ENCODE data around the gene DBT.

DNA sequence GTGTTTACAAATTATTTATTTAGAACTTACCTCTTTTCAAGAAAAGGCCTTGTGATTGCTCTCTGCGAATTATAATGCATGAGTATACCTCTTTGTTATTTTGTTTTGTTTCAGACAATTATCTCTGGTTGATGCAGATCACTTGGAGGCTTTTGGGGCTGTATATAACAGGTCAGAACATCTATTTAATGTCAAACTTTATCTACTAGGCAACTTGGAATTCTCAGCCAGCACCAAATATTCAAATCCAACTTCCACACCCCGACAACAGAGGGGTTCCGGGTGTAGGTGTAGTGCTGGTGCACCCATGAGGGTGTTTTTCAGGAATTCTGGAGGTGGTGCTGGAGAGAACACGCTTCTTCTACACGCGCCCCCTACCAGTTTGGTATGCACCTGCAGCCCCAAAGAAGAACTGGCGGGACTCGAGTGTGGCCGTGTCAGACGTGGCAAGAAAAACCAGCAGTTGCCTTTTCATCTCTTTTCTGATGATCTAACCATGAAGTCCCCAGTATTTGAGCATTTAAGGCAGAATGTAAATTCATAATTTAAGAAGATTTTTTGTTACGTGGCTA is 575 bp upstream of the TLCD4 start:
- PRO-cap: unidirectional peak, plus-strand start at position 404 of the sequence
- RAMPAGE, long total RNA, 4 experiments: no peak in any of the 4 experiments

DNA sequence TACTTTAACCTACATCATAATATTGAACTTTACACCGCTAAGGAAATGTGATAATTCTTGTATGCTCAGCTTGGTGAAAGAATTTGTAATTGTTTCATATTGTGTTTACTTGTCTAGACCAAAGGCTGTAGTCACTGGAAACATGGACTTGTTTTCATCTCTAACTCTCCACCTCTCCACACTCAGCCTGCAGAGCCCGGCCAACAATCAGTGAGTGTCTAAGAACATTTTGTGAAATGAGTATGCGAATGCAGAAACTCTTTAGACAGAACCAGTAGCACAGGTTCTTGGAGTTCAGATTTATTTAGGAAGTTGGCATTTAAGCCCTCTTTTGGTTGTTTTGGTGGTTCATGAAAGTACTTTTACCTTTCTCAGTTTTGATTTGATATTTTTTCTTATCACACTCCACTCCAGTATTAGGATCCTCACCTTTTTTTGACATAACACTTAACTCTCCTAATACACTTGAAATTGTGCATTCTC is 3.2 kb upstream of the RWDD3 start:
- PRO-cap: no peak
- RAMPAGE, long total RNA, 4 experiments: no peak in any of the 4 experiments

DNA sequence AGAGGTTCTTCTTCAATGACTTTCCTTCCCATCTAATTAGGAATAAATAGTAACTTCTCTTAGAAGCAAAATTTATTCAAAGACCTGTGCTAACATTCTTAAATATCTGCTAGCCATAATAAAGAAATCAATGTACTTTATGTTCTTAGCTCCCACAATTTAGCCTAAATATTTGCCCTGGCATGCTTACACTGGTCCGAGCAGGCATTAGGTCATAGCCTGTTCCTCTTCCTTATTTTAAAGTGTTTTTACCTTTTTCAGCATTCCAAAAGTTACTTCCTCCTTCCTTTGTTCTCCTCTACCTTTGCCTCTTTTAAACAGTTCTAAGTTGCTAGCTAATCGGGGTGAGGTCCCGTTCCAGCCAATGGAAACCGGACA is 721.4 kb downstream of the RWDD3 start:
- PRO-cap: no peak
- RAMPAGE, long total RNA, 4 experiments: no peak in any of the 4 experiments

GRCh38 chr1:96425463-96425852 is 296.1 kb upstream of the PTBP2 start:
- PRO-cap: no peak
- RAMPAGE, long total RNA, 4 experiments: no peak in any of the 4 experiments

DNA sequence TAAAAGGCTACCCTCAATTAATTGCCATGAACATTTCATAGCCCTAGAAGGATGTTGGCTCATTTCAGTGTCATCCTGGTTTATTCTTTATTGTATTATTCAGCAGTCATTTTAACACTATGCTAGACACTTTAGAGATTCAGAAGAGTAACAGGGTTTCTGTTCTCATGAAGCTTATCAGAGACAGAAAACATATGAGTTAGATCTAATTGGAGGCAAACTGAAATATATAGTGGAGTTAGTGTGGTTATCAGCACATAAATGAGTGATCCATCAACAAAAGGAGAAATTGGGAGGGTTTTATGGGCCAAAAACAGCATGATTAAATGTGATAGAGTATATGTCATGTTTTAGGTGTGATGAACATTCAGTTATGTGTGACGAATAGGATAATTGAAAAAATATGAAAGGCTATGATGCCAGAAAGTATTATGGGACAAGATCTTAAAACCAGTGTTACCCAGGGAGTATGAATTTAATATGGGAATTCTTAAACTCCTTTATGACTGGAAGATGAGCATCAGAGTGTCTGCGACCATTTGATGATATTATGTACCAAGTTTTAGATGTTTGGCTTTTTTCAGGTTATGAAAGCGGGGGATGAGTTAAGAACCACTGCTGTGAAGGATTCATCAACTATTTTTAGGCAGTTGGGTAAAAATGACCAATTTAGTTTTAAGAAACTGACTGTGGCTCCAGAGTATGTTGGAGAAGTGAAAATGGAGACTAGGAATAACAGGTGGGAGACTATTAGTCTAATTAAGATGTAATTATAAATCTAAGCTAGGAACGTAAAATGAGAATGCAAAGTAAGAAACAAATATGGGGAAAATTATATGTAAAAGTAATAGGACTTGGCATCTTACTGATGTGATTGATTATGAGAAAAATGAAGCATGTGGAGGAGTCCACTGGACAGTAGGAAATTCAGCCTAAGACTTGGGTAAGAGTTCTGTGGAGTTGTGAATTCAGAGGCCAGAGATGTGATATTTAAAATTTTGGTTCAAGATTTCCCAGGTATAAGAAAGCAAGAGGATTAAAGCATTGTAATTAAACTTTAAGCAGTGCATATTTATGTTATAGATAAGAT is 73.3 kb downstream of the PTBP2 start:
- PRO-cap: no peak
- RAMPAGE, long total RNA, 4 experiments: no peak in any of the 4 experiments

- PRO-cap: no peak
- RAMPAGE, long total RNA, 4 experiments: no peak in any of the 4 experiments
Measured at GRCh38 chr1:97130543-97131047, 409.0 kb downstream of the PTBP2 start.

- PRO-cap: no peak
- RAMPAGE, long total RNA, 4 experiments: no peak in any of the 4 experiments
Measured at GRCh38 chr1:97800495-97801127, 120.2 kb downstream of the DPYD start.

DNA sequence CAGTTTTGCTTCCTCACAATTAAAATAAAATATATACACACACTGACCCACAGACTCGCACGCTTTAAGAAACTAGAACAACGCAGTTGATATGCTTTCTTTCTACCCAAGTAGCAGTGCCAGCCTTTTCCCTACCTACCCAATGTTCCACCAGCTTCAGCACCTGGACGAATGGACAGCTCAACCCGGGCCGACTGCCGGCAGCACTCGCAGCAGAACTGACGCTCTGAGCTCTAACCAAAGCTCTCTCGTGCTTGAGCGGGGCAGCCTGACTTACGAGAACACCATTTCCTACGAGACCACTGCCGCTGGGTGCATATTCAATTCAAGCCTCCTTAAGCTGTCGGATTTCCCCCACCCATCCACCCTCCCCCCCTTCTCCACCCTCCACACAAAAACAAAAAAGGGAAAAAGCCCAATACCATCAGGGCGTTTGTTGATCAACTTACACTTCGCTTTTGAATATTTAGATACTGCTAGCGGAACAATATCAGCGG is 127.4 kb upstream of the DPYD start:
- PRO-cap: no peak
- RAMPAGE, long total RNA, 4 experiments: no peak in any of the 4 experiments

- PRO-cap: no peak
- RAMPAGE, long total RNA, 4 experiments: no peak in any of the 4 experiments
Measured at GRCh38 chr1:98054169-98054710, 133.4 kb upstream of the DPYD start.

- PRO-cap: no peak
- RAMPAGE, long total RNA, 4 experiments: no peak in any of the 4 experiments
Measured at GRCh38 chr1:98661406-98661525, 255 bp upstream of the SNX7 start.

DNA sequence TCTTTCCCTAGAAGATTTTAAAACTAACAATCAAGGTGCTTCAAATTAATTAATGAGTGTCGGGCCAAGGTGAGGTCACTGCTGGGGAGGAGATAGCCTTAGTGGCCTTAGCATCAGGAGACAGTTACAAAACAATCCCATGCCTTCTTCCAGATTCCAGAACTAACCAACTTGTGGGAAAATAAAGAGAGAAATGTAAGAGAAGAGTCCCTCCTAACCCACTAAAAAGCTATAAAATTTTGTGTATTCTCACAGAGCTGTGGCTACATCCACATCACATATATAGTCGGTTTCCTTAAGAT is 83.0 kb upstream of the PALMD start:
- PRO-cap: no peak
- RAMPAGE, long total RNA, 4 experiments: no peak in any of the 4 experiments

DNA sequence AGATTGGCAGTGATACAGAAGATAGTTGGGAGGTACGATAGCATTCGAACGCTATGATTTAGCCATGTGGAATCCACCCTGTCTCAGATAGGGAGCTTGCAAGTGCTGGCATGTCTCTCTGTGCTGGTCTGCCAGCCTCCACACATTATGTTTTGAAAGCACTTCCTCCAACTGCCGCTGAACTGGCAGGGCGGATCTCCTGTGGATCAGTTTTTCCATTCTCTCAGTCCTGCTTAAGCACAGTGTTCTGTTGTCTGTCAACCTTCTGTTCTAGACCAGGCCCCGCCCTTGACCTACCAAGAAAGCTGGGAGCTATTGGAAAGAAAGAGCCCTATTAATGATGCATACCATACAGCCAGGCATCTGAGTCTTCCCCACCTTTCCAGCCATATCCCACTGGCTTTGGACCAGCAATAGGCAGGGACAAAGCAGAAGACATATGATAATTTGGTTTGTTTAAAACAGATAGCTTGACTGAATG is 65.4 kb upstream of the PALMD start:
- PRO-cap: unidirectional peak, minus-strand start at position 130 of the sequence
- RAMPAGE, long total RNA, 4 experiments: no peak in any of the 4 experiments

DNA sequence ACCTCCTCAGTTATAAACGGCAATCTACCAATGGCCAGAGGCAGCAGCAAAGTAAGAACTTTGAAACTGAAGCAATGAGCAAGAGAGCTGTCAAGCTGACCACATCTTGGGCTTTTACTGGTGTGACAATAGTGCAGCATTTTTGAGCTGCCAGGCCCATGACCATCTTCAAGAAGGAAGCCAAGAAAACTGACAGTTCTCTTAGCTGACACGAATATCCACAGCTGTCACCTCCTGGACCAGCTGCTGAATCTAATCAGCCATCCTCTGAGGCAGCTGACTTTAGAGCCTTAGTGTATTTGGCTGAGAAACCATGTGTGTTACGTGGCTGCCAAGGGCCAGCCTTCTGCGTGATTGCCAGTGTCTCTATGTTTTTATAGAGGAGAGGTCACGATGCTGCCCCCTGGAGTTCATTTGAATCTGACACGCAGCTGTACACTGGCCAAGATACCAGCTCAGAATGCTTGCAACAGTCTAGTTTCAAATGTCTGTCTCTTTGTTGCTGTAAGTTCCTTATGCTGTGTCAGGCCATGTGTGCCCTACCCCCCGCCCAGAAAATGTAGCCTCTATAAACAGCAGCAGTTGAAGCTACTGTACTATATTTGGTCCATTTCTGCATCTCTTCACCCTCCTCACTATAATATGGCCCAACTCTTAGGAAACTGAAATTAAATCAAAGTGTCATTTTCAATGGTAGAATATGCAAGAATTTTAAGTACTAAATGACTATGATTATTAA is 39.7 kb downstream of the PALMD start:
- PRO-cap: unidirectional peak, minus-strand start at position 254 of the sequence
- RAMPAGE, long total RNA, 4 experiments: no peak in any of the 4 experiments

DNA sequence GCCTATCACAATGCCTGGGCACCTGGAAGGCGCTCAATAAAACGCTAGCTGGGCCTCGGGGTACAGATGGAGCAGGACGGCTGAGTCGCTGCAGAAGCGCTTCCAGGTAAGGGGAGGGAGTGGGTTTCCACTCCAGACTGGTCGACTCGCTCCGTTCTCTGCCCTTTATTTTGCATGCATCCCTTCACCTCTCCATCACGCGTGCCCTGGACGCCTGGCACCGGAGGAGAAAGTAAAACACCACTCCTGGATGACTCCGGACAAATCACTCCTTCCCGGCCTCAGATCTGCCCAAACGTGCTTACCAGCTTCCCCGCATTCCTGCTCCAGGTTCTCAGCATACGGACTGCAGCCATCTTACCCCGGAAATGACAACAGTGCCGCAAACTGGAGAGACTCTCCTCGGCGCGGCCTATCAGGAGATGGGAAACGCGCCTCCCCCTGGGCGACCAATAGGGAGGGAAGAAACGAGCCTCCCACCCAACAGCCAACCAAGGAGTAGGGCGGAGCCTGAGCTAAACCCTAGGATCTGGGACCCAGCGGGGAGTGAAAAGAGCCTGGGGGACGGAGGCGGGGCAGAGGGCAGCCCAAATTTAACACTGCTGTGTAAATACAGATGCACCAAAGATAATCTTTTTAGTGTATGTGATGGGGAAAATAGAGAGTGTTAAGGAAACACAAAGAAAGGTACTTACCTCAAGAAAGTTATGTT is at the start of gene DBT:
TSS of gene DBT (minus strand) at position 370 of the 712 bp plus-strand sequence.
- PRO-cap: unidirectional peak, minus-strand start at position 139 of the sequence; bidirectional peak, plus-strand start at position 518 of the sequence, minus-strand start at position 369 of the sequence
- RAMPAGE, long total RNA, 4 experiments: start-site peak on the minus strand in 3 of 4 experiments, centred at positions 364 to 370 of the sequence, 53 to 87 reads per replicate

DNA sequence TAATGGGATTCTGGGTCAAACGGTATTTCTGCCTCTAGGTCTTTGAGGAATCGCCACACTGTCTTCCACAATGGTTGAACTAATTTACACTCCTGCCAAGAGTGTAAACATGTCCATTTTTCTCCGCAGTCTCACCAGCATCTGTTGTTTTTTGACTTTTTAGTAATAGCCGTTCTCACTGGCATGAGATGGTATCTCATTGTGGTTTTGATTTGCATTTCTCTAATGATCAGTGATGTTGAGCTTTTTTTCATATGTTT is 53.5 kb downstream of the CDC14A start:
- PRO-cap: no peak
- RAMPAGE, long total RNA, 4 experiments: no peak in any of the 4 experiments

DNA sequence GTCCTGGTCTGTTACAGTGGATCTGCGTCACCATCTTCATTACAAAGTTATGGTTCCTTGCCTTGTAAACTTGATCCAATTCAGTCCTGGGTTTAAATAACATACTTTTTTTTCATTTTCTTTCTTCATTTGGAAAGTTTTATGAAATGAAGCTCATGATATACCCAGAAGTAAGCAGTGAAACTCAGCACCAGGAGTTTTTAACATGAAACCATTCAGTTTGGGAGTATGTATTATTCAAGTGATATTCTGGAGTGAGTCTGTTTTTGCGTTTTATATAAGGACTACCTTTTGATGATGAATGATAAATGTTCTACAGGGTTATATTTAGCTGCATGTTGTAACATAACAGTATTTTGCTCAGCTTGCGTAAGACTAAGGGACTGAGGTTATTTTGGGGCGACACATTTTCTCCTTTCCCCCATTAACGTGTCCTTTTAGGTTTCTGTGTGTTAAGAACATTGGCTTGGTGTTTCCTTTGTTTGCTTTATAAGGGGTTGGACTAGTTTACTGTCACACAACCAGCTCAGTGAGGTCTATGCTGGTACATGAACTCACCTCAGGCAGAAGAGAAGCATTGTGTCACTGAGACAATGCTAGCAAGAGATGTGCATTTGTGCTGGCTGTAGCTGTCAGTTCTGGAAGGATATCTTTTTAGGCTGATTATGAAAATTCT is 62.3 kb downstream of the CDC14A start:
- PRO-cap: no peak
- RAMPAGE, long total RNA, 4 experiments: no peak in any of the 4 experiments

- PRO-cap: no peak
- RAMPAGE, long total RNA, 4 experiments: no peak in any of the 4 experiments
Measured at GRCh38 chr1:100423814-100424341, 71.6 kb downstream of the CDC14A start.

DNA sequence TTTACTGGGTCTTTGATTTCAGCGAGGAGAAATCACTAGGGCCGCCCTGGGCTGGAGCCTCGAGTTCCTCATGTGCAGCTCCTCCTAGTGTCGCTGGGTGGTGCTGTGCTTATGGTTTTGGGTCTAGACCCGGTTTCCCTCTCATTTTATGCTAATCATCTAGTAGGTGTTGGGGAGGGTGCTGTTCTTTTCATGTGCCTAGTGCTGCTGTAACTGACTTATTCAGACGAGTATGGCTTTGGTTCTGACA is 74.2 kb upstream of the GPR88 start:
- PRO-cap: no peak
- RAMPAGE, long total RNA, 4 experiments: no peak in any of the 4 experiments

DNA sequence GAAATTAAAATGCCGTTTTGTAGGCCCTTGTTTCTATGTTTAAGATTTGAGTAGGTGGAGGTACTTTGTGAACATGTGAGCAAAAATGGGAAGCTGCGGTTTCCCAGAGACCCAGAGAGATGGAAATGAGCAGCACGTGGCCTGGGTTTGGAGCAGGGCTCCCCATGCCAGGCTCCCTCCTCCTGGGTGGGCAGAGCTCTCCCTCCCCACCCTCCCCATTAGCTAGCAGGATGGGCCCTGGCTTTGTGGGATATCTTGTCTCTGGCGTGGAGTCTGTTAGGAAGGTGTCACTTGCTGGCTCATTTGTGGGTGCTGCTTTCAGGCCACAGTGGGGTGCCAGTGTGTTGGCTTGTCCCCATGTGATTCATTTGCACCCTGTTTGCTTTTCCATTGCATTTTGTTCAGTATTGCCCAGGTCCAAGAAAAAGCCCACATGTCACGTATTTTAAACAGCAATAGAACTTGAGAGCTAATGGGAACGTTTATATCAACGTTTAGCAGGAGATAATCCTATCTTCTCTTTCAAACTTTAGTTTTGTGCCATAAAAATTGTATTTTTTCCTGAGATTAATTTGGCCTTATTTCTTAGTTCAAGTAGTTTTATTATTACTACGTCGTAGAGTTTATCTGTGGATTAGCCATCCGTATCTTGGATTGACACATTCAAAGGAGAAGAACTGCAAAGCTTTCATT is 73.7 kb upstream of the GPR88 start:
- PRO-cap: no peak
- RAMPAGE, long total RNA, 4 experiments: no peak in any of the 4 experiments

DNA sequence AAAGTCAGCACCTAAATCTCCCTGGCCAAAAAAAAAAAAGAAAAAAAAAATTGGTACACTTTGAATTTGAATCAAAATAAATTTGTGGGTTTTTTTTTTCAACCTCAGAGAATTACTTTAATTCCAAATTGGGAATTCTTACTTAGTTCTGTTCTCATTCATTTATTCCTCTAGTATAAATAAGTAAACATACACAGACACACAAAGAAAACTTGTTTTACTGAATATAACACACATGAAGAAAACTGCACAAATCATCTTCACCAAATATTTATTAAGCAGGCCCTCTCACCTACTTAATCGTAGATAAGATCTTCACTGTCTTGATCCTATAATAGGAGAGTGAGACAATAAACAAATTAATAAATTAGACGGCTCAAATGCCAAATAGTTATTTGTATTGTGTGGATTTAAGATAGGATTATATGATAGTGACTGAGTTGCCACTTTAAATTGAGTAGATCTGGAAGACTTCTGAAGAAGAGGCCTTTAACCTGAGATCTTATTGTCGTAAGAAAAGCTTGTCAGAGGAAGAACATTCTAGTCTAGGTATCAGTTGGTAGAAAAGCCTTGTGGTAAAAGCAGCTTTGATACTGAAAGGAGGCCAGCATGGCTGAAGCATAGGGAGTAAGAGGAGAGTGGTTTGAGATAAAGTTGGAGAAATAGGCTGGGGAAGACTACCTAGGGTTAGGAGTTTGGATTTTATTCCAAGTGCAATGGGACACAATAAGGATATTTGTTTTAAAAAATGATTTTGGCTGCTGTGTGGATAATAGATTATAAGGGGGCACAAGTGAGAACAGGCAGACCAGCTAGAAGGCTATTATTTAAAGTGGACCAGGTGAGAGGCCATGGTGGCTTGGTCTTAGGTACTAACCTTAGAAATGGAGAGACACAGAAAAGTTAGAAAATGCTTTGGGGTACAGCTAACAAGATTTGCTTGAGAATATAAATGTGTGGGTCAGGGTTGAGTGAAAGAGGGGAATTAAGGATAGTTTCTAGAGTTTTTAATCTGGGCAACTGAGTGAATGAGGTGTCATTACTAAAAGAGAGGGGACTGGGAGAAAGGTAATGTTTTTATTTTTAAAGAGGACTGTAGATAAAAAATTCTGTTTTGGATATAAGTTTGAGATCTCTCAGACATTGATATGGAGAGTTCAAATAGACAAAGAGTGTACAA is 29.1 kb downstream of the SLC30A7 start:
- PRO-cap: no peak
- RAMPAGE, long total RNA, 4 experiments: start-site peak on the plus strand in 1 of 4 experiments, centred at position 459 of the sequence, 5 reads per replicate

All from esophagus muscularis mucosa (tissue), 4 donors.